Measurements from ENCODE around the gene PBLD.

GRCh38 chr10:68073661-68074509 lies 1.2 kb downstream of the HERC4 start:
- RRBS = no CpG with 5 or more reads among the region's 15 CpGs

GRCh38 chr10:68087423-68088069 lies 12.5 kb upstream of the HERC4 start:
- RRBS = no CpG with 5 or more reads among the region's 3 CpGs

- RRBS = no CpG with 5 or more reads among the region's 7 CpGs
These were observed 44.3 kb downstream of the MYPN start for GRCh38 chr10:68153448-68154165.

GRCh38 chr10:68328118-68328814 lies 3.6 kb upstream of the HNRNPH3 start:
- RRBS = no CpG with 5 or more reads among the region's 5 CpGs

DNA sequence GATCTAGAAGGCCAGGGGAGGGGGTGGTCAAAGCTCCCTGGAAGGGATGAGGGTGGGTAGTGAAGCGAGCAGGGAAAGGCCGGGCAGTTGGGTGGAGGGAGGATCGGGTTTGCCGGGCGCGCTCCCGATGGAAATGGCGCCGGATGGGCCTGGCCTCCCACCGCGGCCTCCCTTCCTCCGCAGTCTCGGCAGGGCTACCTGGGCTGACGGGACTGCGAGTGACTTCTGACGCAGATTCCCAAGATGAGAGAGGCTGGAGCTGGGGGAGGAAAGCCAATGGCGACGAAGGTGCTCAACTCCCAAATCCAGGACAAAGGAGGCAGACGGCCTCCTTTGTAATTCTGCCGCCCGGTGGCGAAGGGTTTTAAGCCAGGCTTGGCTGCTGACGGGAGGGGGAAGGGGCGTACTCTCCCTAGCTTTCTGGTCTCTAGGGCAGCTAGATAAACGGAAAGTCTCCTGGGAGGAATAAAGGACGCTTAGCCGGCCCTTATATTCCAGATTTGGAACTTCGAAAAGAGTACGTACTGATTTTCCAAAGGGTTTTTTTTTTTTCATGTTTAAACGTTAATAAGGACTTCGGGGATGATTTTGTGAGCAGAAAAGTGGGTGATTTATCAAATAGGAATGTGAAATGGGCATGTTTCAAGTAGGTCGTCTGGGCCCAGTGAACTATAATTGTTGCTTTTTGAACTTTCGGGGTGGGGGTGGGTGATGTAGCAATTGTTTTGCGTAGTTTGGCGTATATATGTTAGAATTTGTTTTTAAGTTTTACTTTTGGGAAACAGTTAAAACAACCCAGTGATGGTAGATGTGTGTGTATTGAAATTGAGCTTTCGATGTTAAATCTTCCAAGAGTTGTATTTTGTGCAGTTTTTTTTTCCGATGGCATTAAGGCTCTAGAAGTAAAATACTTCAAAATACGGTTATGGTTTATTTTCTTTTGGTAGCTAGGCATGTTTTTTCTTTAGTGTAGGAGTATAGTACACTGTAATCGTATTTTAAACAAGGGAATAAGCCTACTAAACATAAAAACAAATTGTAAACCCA lies at the start of gene PBLD:
Gene PBLD, minus strand, starts transcription at position 343 of the 1,047 bp plus-strand sequence.
- RRBS = no CpG with 5 or more reads among the region's 39 CpGs

- RRBS = no CpG with 5 or more reads among the region's 11 CpGs
These were observed 8.0 kb upstream of the PBLD start for GRCh38 chr10:68340541-68341403.

DNA sequence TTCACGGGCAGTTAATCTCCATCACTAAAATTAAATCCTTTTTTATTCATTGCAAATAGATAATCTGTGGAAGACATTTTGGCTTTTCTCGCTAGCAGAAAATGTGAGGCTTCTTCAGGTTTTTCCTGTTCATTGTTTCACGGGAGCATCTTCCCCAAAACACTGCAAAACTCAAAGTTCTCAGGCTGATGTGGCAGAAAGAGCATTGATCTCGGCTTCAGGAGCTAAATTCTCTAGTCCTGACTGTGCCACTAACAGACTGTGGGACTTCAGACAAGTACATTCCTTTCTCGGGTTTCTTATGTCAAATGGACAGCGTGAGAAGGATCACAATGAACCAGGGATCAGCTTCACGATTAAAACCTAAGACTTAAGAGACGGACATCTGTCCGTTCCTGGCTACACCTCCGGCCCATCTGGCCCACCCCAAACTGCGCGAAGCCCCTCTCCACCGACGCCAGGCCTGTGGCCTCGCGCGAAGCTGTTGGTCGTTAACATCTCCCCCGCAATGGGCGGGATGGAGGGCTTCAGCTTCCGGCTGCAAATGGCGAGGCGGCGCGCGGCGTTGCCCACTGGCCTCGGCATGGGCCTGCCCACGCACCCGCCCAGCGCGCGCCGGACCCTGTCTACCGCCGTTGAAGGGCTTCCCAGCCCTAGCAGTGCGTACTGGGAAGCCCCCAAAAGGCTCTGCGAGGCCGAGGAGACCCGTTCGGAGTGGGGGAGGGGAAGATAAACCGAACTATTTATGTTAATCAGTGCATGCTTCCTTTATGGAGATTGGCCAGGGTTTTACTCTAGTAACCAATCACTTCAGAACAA lies 570 bp upstream of the DDX50 start:
- RRBS = 2% methylated on average over 13 of the region's 42 CpGs

DNA sequence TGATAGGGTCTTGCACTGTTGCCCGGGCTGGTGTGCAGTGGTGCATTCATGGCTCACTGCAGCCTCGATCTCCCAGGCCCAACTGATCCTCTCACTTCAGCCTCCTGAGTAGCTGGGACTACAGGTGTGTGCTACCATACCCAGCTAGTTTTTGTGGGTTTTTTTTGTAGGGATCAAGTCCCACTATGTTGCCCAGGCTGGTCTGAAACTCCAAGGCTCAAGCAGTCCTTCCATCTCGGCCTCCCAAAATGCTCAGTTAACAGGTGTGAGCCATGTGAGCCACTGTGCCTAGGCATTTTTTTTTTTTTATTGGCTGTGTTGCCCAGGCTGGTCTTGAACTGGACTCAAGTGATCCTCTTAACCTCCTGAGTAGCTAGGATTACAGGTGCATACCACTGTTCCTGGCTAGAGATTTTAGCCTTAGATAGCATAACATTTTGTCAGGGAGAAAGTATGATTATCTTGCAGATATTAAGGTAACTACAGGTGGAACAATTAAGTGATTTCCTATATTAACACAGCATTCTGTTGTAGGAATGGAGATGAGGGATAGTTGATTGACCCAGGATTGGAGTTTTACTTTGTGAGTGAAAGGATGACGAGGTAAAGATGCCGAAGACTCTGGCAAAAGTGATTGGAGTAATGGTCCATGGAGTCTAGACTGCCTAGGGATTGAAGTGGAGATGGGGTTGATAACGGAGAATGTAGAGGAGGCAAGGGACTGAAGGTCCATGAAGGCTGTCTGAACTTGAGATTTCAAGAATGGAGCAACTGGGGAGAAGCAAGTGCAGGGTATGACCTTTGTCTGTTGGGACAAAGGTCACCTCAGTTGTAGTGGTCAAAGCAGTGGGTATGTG lies 5.8 kb upstream of the DDX21 start:
- RRBS = no CpG with 5 or more reads among the region's 6 CpGs

DNA sequence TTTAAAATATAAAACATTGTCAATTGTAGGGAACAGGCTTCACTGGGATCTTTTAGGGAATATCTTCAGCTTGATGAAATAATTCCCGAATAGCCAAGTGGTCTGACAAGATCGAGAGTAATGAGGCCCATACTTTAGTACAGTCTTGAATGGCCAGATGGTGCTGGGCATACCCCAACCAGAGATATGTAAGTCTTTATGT lies 1.3 kb downstream of the SRGN start:
- RRBS = no CpG with 5 or more reads among the region's 2 CpGs

- RRBS = no CpG with 5 or more reads among the region's 1 CpG
These were observed 8.6 kb downstream of the SRGN start for GRCh38 chr10:69096563-69096762.

- RRBS = no CpG with 5 or more reads among the region's 16 CpGs
These were observed 9.4 kb downstream of the HKDC1 start for GRCh38 chr10:69229296-69230095.

- RRBS = 82% methylated on average over 2 of the region's 10 CpGs
These were observed 38.8 kb downstream of the TACR2 start for GRCh38 chr10:69377573-69378673.

GRCh38 chr10:69408521-69408870 lies 8.2 kb downstream of the TACR2 start:
- RRBS = 6% methylated on average over 12 of the region's 33 CpGs

DNA sequence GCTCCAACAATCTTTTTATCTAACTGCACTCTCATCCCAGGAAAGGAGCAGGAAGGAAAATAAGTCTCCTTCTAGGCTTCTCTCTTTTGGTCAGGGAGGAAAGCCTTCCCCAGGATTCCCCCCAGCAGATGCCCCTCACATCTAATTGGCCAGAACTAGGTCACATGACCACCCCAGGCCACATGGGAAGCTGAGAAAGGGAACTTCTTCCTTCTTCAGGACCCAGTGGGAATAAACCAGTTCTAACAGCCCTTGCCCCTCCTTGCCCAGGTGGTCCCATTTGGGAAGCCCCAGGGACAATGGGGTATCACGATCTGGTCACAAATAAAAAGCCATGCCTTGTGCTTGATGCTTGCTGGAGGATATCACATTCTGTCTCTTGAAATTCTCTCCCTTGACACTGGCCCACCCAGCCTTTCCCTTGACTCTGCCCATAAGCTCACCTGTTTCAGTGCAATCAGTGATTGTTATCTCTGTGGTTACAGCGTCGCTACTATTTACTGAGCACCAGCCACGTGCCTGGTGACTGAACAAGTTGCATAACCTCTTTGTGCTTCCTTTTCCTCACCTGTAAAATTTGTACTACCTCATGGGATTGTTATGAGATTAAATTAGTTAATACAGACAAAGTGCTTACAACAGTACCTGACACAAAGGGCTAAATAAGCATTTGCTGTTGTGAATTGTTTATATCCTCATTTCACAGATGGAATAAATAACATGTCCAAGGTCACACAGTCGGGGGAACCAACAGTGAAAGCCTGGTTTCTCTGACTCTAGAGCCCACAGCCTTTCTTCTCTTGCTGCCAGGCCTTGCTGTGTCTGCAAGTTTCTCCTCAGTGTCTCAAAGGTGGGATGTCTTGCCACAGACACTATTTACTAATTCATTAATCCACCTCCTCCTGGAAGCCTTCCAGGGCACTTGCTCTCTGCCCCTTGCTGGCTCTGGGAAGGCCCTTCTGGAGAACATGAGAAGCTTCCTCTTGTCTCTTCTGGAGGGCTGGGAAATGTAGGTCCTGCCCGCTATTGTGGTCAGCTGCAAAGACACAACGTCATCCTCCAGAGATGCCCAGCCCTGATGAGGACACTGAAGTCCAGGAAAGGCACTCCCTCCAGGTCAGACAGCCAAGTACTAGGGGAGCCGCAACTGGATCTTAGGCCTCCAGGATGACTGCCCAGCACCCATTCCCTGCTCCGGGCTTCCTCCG lies 9.2 kb upstream of the TACR2 start:
- RRBS = no CpG with 5 or more reads among the region's 10 CpGs

DNA sequence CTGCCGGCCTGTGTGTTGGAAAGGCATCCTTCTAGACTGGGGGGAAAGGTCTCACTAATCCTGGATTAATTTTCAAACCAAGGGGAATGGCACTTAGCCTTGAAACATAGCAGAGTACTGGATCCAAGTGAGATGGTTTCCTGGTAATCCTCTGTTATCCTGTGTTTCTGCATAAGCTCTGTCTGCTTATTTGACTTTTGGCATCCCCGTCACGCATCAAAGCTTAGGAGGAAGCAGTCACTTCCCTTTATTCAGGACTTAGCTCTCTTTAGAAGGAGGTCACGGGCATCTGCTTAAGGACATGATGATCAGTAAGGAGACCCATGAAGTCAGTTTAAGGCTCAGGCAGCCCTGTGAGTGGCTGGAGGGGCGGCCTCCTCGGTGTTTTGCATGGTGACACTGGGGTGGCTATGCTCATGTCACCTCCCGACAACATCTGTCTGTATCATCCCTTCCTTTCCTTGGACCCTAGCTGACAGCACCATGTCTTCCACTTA lies 30.1 kb downstream of the TSPAN15 start:
- RRBS = no CpG with 5 or more reads among the region's 7 CpGs

GRCh38 chr10:69956541-69956865 lies 96.1 kb upstream of the MACROH2A2 start:
- RRBS = no CpG with 5 or more reads among the region's 9 CpGs

- RRBS = no CpG with 5 or more reads among the region's 9 CpGs
These were observed 39.2 kb downstream of the AIFM2 start for GRCh38 chr10:70093303-70093886.

GRCh38 chr10:70168640-70169351 lies 1.5 kb downstream of the SAR1A start:
- RRBS = no CpG with 5 or more reads among the region's 4 CpGs

GRCh38 chr10:70217355-70217993 lies 15.8 kb downstream of the PPA1 start:
- RRBS = no CpG with 5 or more reads among the region's 6 CpGs

DNA sequence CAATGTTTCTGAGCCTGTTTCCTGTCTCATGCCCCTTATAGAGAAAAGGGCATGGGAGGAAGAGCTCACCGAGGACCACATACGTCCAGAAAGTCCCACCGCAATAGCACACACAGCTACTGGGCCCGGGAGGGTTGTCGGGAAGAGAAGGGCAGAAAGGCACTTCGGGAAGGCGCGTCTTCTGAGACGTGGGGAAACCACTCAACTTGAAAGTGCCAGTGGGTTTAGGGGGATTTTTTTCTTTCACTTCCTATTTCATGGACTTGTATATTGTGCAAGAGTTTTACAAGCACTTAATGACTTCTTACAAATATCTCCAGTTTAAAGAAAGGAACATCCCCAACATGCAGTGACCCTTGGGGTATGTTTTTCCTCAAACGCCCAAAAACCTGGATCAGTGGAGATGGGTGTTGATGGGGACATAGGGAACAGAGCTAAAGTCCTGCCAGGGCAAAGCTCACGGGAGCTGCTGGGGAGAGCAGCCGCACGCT lies 27.0 kb downstream of the LRRC20 start:
- RRBS = no CpG with 5 or more reads among the region's 13 CpGs

Measured in NB4 (cell line).